ENCODE measurements around a stretch of chr6.

- PRO-cap: no peak
These were observed 42.0 kb downstream of the PLAGL1 start for GRCh38 chr6:143965940-143966580.

DNA sequence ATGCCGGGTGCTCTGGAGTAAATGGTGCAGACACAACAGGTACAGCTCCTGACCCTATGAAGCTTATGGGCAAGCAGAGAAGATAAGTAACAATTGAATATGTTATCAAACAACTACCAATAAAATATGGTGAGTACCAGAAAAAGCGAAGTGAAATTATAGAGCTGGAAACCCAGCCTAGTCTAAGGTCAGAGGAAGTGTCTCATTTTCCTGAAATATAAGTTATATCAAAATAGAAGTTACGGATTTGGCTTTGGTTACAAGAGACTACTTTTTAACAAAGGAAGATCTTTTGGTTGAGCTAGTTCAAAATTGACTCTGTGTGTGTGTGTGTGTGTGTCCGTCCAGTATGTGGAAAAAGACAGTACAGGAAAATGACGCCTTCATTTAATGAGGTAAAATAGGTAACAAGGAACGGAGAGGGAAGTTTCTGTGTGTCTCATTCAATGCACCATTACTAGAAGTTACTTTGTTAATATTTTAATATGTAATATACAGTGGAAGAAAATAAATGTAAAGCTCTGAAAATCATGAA, 8.9 kb downstream of the STX11 start:
- PRO-cap: no peak

DNA sequence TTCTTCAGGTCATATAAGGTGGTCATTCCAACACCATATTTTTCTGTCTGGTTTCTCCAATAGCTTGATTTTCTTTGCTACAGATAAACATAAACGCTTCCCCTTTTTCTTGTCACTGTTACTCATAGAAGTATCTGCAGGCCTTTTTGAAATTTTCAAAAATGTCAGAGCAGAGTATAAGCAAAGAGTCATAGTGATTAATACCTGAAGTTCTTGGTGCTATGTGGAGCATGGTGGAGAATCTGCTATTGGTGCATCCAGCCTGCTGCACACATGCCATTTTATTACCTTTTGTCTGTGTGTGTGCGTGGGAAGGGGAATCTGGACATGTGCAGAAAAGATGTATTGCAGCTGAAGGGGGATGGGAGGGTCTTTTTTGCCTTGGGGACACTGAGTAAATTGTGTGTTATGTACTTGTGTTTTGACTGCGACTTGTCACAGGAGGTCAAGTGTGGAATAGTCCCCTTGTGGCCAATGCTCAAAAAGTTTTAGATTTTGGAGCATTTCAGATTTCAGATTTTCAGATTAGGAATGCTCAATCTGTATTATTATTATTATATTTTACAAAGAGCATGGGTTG, 19.8 kb downstream of the STX11 start:
- PRO-cap: no peak

GRCh38 chr6:144265305-144265873, 19.7 kb upstream of the UTRN start:
- PRO-cap: no peak

GRCh38 chr6:144284071-144284524, 1.0 kb upstream of the UTRN start:
- PRO-cap: no peak

DNA sequence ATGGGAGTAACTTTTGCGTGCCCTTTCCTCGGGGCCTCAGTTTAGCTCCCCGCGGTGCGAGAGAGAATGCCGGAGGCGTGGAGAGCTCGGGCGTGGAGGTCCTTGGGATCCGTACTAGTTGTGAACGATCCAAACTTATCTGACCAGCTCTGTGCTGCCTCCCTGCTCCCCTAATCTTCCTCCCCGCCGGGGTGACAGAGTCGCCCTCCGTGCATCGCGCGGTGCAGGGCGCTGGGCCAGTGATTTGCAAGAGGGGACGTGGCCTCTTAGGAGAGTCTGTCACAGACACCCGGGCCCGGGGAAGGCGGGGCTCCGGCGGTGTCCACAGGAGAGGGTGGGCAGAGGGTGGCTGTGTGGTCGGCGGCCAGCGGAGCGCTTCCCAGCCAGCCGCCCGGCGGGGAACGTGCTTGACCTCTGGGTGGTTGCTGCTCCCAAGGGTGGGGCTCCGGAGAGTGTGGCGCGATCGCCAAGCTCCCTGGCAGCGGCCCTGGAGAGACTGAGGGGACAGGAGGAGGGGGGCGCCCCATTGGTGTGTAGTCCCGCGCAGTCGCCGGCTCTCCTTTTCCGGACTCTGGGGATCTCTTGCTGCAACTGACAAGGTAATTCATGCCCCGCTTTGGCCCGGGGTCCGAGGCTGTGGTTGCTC, 961 bp downstream of the UTRN start:
- PRO-cap: bidirectional peak, plus-strand start at position 352 of the sequence, minus-strand start at position 196 of the sequence

DNA sequence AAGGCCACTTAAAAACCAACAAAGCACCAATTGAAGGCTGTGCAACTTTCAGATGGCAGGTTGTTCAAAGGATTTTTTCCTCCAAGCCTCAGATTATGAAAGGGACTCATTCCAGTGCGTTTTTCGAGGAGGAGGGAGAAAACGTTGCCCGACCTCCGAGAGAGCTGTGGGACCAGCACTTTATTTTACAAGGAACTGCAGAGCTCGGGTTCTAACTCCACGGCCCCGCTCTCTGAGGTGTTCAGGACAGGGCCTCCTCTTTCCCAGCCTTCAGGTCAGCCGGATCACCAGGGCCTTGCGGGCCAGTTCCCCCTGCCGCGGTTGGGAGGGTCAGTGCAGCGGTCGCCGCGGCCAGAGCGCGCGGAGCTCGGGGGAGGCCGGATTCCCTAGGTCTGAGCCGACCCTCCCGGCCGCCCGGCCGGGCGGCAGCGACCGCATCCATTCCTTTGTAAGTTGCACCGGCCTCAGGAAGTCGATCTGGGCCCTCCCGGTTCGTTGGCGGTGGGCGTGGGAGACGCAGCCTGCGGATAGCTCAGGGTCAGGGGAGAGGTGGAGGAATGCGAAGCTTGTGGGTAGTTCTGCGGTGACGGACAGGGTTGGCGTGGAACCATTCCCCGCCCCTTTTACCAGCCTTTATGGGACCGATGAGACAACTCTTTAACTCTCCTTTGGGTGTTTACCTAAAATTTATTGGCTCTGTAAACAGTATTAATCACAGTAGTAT, 1.6 kb downstream of the UTRN start:
- PRO-cap: bidirectional peak, plus-strand start at position 354 of the sequence, minus-strand start at position 306 of the sequence; unidirectional peak, minus-strand start at position 450 of the sequence; unidirectional peak, minus-strand start at position 559 of the sequence

DNA sequence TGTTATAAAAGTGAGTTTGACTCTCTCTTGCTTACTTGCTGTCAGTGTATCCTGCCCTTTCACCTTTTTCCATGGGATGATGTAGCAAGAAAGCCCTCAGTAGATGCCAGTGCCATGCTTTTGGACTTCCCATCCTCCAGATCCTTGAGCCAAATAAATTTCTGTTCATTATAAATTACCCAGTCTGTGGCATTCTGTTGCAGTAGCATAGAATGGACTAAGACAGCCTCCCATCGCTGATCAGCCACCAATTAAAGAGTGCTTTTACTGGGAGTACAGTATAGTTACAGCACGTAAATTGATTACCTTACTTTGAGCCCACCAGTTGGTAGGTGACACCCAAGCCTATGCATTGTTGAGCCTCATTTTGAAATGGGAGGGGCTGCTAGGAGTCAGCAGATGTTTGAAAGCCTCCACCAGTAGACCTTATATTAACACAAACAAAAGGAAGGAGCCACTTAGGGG, 40.2 kb downstream of the UTRN start:
- PRO-cap: no peak

DNA sequence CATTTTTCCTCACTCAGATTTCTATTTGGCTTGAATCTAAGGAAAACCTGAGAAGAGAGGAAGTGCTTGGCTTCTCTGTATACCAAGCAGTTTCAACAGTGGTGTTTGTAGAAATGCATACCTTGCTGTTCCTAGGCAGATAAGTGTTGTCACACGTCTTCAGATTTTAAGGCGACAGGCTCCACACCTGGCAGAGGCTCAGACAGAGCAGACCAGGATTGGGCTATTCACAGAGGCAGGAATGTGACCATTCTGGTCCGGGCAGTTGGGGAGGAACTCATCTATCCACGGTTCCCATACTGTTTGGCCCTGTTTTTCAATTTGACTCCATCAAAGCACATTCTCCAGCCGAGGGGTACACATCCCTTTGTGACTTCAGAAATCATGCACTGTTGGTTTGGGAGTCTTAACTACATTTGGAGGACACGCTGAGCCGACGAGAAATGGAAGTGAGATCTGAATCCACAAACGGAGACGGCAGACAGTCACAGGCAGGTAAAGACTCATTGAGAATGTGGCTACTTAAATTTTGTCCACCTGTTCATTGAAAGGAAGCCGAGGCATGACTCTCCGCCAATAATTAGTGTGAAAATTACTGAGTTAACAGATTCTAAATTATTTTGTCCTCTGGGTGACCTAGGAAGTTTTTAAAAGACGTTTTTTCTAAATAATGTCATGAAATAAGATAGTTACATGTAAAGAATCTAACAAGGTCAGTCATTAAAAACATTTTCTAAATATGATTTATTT, 45.6 kb downstream of the UTRN start:
- PRO-cap: no peak

GRCh38 chr6:144335784-144336471, 50.8 kb downstream of the UTRN start:
- PRO-cap: no peak

DNA sequence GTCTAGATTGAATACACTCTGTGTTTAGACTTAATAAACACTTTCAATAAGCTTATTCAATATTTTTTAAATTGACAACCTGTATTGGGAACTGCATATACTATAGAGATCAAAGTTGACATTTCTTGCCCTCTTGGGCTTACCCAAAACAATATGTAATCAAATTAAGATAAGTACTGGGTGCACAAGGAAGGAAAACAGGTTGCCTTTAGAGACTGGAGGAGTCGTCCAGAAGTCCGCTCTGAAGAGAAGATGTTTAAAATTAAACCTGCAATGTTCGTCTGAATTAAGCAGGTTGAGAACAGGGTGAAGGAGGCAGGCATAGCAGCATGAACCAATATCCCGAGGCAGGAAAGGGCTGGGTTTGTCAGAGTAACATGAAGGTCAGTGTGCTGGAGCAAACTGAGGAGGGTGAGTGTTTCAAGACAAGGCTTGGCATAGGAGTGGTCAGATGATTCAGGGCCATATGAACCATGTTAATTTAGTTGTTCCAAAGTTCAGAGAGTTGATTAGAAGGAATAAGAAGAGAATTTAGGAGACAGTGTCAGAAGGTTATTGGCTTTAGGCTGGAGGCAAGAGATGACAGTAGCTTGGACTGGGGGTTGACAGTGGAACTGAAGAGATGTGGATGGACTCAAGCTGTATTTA, 93.2 kb downstream of the UTRN start:
- PRO-cap: no peak

- PRO-cap: no peak
These were observed 175.4 kb downstream of the UTRN start for GRCh38 chr6:144460317-144461196.

- PRO-cap: no peak
These were observed 272.0 kb downstream of the UTRN start for GRCh38 chr6:144557063-144557632.

GRCh38 chr6:144850719-144851578, 565.8 kb downstream of the UTRN start:
- PRO-cap: no peak

- PRO-cap: unidirectional peak, plus-strand start at chr6:145737049
These were observed 1.4 kb upstream of the EPM2A start for GRCh38 chr6:145736749-145737111.

DNA sequence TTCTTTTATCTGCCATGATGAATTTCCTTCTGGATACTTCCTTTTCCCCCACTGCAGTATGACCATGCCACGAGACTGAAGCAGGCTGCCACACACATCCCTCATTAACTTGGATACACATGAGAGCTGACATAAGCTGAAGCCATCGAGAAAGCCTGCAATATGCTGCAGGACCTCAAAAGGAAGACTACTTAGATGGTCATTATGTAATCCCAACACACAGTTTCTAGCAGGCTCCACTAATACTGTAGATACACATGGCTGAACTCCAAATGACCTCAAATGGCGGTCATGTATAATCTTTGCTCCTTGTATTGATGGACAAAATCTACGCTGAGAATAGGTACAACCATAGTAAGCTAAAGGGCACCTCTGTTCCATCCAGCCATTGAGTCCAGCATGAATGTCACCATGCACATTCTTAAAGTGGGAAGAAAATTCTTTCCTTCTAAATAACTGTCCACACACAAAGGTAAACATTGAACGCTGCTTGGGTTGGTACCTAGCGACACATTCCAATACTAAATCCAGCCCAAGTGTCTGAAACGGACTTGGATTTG, 10.1 kb downstream of the FBXO30 start:
- PRO-cap: no peak

DNA sequence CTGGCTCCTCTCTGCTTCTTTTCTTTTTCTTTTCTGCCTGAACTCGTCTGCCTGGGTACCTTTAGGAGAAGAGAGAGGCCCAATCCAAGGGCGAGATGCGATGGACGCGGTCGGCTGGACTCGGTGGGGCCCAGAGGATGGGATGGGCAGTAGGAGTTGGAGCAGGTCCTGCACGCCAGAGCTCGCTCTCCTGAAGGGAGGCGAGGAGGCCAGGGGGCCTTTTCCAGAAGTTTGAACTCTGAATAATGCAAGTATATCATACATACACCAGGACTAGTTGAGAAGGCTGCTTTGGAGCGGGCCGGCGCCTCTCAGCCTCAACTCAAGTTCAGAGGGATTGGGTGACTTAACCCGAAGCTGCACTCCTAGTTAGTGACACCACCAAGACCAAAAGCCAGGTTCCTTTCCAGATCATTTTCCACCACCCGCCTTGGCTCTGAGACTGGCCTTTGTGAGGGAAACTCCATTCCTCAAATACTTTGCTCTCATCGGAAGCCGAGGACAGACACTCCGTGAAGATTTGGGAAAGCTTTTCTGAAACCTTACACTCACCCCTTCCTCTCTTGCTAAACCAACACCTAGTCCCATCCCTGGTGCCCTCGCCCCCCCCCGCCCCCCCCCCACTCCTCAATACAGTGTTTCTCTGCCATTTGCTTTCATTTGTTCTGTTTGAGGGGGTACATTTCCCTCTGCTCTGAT, 684 bp downstream of the RAB32 start:
- PRO-cap: bidirectional peak, plus-strand start at position 149 of the sequence, minus-strand start at position 35 of the sequence

DNA sequence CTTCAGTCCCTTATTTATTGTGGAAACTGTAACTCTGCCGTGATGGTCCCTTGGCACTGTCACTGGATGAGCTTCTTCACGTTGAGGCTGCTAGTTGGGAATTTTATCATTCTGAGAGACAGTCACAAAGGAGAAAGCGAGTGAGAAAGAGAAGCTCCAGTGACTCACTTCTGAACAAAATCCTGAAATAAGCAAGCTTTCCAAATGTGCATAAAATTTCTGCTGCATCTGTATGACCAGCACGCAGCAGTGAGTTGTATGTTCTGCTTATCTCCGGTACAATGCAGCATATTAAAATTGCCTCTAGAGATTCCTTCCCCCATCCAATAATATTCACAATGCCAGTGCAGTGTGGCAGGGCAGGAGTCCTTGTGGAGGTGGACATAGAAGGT, 290.5 kb downstream of the ADGB start:
- PRO-cap: no peak

DNA sequence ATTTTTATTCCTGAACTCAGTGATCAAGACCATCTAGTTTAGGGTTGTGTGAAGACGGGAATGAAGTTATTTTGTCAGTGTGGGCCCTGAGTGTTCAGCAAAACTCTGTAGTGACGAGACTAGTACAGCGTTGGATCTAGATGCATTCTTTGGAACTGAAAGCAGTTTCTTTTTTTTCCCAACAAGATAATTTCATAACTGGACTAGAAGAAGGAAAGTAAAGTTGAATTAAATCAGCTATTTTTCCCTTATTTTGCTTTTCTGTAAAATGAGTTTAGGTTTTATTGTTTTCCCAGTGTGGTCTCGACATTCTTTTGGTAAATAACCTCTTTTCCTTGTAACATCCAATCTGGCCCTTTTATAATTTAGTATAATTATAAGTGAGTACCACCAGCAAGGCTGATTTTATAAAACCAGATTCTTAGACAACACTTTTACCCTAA, 3.3 kb downstream of the STXBP5 start:
- PRO-cap: no peak

GRCh38 chr6:147214627-147215656, 10.7 kb downstream of the STXBP5 start:
- PRO-cap: no peak